Vermiform appendix (tissue), 1 donor: ENCODE measurements around a stretch of chr19.

- PRO-cap = no peak
Measured at GRCh38 chr19:36330519-36331162, 48.4 kb downstream of the ZFP14 start.

GRCh38 chr19:36775377-36776354, 3.1 kb upstream of the ZNF850 start:
- PRO-cap = bidirectional peak, plus-strand start at chr19:36776080, minus-strand start at chr19:36775946

GRCh38 chr19:37707713-37708069, 11.9 kb downstream of the ZNF607 start:
- PRO-cap = unidirectional peak, plus-strand start at chr19:37707881

DNA sequence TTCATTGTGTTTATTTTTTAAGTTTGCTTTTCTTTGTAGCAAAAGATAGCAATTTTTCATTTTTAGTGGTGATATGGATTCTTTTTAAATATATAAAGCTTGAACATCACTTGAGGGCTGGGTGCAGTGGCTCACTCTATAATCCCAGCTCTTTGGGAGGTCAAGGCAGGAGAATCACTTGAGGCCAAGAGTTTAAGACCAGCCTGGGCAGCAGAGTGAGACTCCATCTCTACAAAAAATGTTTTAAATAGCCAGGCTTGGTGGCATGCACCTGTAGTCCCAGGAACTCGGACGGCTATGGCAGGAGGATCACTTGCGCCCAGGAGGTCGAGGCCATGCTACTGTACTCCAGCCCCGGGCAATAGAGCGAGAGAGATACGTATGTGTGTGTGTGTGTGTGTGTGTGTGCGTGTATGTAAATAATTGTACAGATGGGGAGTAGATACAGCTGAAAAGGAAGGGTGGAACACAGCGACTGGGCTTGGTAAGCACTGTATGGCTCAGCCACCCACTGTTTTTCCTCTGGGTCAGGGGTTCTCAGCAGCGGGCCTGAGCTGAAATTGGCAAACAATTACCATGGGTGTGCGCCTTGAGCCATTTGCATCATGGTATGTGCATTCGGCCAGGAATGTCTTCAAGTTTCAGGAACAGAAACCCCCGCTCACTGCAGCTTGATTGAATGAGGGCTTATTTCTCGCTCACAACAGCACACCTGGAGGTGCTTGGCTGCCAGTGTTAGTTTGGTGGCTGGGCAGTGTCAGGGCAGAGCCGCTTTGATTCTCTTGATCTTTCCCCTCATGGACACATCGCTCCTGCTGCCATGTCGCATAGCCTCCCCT, 126.5 kb downstream of the SIPA1L3 start:
- PRO-cap = bidirectional peak, plus-strand start at position 738 of the sequence, minus-strand start at position 350 of the sequence

DNA sequence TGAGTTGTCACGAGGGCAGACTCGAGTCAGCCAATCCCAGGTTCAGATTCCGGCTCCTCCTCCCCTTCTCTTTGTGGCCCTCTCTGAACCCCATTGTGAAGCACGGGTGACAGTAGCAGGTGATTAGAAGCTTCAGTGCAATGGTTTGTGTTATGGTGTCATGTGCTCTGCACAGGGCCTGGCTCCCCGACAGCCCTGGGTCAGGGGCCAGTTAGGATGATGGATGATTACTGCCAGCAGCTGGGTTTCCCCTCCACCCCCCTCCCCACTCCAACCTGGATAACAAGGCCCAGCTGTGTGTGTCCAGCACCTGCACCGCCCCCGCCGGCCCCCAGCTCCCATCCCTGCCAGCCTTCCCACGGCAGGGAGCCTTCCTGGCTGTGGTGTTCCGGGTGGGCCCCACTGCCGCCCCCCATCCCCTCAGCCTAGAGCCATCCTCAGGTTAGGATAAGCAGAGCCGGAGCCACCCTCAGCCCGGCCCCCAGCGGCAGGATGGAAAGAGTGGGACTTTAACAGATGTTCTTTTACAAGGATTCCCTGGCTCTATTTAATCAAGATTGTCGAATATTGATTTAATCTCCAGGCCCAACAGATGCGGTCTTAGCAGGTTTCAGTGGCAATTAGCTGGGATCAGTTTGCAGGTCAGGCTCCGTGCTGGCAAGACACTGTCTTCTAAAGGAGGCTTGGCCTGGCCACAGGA, 156.1 kb downstream of the SIPA1L3 start:
- PRO-cap = no peak

DNA sequence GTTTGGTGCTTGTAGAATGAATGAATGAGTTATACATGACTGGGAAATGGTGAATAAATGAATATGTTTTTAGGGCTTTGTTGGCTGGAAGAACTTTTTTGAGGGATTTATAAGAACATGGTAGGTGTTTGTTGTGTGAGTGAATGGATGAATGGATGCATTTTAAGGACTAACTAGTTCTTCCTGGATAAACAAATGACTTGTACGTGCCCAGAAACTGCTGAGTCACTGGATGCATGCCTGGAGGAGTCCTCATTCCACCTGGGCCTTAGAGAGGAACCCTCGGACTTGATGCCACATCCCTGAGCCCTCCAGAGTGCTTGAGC, 153.5 kb downstream of the DPF1 start:
- PRO-cap = no peak

GRCh38 chr19:38099738-38100164, 124.3 kb downstream of the DPF1 start:
- PRO-cap = no peak

- PRO-cap = no peak
Measured at GRCh38 chr19:38183044-38183542, 40.9 kb downstream of the DPF1 start.

DNA sequence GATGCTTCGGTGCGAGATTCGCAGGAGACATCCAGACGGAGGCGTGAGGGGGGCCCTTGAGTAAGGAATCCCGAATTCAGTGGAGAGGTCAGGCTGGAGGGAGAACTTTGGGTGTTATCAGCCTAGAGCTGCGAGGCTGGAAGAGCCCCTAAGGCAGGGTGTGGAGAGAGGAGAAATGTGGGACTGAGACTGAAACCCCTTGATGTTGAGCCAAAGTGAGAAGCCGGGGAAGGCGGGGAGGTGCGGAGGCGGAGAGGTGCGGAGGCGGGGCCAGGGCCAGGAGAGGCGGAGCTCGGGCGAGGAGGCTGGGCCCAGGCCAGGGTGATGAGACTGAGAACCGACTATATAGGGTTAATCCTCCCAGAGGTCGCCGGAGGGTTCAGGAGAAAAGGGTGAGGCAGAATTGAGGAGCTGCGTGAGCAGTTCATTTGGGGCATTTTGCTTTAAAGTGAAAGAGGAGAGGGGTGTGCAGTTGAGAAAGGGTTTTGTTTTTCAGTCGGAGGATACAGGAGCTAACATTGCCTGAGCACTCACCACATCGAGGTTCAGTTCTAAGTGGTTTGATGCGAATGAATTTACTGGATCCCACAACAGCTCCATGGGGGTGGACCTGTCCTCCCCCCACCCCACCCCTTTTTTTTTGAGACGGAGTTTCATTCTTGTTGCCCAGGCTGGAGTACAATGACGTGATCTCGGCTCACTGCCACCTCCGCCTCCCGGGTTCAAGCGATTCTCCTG, 40.3 kb downstream of the DPF1 start:
- PRO-cap = no peak

GRCh38 chr19:38265421-38266042, 1.2 kb downstream of the SPINT2 start:
- PRO-cap = no peak

GRCh38 chr19:38266605-38267693, 2.6 kb downstream of the SPINT2 start:
- PRO-cap = bidirectional peak, plus-strand start at chr19:38267363, minus-strand start at chr19:38267333

DNA sequence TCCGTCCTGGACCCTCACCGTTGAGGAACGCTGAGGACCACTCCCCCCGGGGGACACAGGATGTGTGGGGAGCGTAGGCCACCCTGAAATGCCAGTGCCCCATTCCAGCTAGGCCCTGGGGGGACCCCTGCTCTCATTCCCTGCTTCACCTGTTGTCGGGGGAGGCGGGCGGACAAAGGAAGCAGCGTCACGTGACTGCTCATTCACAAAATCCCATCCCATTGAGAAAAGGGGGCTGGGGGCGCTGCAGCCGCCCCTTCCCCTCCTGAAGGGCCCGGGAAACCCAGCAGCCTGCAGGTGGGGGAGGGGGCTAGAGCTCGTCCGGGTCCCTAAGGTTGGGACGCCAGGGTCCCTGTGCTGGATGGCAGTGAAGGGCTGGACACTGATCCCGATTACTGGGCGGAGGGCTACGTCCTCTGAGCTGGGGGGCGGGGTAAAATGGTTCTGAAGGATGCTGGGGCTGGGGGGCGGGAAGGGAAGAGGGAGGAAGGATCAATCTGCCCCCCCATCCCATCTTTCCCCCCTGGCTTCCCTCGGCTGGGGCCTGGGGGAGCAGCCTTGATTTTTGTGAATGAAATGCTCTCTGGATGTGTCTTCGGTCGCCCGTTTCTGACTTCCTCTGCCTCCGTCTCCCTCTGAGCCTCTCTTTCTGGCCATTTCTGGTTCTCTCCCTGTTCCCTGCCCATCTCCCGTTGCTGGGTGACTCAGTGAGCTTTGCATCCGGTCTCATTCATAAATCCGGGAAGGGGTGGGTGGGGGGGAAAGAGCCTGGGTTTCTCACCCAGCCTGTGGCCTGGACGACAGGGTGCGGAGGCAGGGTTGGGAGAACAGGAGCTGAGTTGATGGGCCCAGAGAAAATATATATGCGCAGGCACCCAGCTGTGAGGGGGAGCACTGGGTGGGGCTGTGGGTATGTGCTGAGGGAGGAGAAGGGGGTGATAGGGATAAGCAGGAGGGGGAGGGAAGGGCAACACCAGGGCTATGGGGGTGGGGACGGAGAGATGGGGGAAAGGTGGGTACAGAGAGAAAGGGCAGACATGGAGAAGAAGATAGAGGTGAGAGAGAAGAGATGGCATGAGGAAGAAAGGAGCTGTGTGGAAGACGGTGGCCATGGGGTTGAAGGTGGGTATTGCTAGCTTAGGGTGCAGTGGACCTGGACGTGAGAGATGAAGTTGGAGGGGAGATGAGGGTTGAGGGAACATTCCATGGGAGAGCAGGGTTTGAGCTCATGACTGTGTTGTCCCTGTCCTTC, 960 bp downstream of the SPRED3 start:
- PRO-cap = bidirectional peak, plus-strand start at position 803 of the sequence, minus-strand start at position 651 of the sequence

DNA sequence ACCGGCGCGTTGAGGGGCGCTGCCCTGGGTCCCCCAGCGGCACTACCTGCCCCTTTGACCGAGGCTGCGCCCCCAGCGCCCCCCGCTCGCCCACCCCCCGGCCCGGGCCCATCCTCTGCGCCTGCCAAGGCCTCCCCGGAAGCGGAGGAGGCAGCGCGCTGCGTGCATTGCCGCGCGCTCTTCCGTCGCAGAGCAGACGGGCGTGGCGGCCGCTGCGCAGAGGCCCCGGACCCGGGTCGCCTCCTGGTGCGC, 7.1 kb downstream of the SPRED3 start:
- PRO-cap = bidirectional peak, plus-strand start at position 195 of the sequence, minus-strand start at position 123 of the sequence

DNA sequence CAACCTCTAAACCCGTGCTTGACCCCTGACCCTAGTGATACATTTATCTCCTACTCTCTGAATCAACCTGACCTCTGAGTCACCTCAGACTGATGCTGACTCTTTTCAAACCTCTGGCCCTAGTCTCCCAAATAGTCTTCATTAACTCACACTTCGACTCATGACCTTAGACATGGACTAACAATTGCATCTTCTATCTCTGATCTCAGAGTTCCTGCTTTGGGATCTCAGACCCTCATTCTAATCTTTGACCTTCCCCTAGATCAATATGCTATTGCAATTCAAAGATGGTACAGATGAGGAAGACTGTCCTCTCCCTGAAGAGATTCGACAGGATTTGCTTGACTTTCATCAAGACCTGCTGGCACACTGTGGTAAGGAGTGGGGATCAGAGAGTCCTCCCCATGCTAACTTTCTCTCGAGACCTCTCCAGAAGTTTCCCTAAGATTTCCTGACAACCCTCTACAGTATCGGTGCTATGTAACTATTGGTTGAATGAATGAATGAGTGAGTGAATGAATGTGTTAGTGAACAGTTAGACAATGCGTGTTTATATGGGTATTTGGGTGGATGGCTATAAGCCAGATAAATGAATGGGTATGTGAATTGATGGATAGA, 57.0 kb downstream of the RYR1 start:
- PRO-cap = no peak

GRCh38 chr19:38528248-38528777, 89.4 kb downstream of the MAP4K1 start:
- PRO-cap = no peak

- PRO-cap = no peak
Measured at GRCh38 chr19:38543767-38544389, 73.9 kb downstream of the MAP4K1 start.

DNA sequence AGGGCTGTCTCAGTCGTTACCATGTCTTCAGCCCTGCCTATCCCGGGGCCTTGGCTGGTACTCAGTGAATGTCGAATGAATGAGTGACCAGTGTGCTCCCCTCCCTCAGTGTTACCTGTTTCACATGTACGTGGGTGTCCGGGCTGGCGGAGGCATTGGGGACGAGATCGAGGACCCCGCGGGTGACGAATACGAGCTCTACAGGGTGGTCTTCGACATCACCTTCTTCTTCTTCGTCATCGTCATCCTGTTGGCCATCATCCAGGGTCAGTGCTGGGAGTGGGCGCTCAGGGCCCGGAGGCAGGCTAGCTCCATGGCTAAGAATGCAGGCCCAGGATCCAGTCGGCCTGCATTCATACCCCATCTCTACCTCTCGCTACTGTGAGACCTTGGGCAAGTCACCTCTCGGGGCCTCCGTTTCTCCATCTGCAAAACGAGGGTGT, 32.9 kb downstream of the MAP4K1 start:
- PRO-cap = no peak

- PRO-cap = no peak
Measured at GRCh38 chr19:38638281-38638814, 9.1 kb upstream of the ACTN4 start.

GRCh38 chr19:38648897-38649421, 1.5 kb downstream of the ACTN4 start:
- PRO-cap = unidirectional peak, plus-strand start at chr19:38649058; bidirectional peak, plus-strand start at chr19:38649058, minus-strand start at chr19:38649062; bidirectional peak, plus-strand start at chr19:38649232, minus-strand start at chr19:38649237

- PRO-cap = no peak
Measured at GRCh38 chr19:38682006-38682805, 34.8 kb downstream of the ACTN4 start.